Trachea (tissue), 1 donor: ENCODE measurements around a stretch of chr3.

- PRO-cap = no peak
Measured at GRCh38 chr3:66819789-66820193, 178.3 kb upstream of the KBTBD8 start.

- PRO-cap = no peak
Measured at GRCh38 chr3:66885214-66886055, 112.7 kb upstream of the KBTBD8 start.

GRCh38 chr3:68007881-68008439, 3.9 kb downstream of the TAFA1 start:
- PRO-cap = no peak

DNA sequence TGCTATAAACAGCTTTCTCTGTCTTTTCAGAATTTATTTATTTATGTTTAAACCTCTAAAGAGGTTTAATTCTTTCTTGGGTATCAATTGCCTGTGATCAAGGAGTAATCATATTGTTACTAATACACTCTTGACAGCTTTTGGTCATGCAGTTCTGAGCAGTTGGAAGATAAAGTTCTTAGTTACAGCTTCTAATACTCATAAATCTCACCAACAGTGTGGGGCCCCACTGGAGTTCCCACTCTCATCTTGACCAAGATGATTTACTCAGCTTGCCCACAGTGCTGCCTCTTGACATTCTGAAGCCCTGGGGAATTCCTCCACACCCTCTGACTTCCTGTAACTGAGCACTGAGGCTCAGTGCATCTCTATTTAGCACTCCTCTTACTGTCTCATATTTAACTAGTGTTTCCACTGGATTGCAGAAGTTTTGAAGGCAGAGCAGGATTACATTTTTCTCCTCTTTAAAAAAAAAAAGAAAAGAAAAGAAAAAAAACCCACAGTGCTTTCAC, 2.0 kb upstream of the ARL6IP5 start:
- PRO-cap = unidirectional peak, plus-strand start at position 424 of the sequence

DNA sequence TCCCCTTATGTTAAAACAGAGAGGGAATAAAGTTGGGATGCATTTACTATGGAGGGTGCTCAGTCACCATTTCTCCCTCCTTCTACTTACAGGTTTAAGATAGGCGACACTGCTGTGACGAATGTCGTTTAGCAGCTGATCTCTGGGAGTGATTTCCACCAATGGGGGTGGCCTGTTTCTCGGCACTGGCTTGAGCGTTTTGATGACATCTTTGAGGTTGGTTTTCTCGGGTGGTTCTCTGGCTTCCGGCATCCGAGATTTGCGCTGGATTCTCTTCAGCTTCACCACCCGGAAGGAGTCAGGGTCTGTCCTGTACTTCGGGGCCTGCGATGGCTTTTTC, 3.8 kb downstream of the LMOD3 start:
- PRO-cap = no peak

GRCh38 chr3:69180782-69181658, 58.6 kb upstream of the LMOD3 start:
- PRO-cap = no peak

DNA sequence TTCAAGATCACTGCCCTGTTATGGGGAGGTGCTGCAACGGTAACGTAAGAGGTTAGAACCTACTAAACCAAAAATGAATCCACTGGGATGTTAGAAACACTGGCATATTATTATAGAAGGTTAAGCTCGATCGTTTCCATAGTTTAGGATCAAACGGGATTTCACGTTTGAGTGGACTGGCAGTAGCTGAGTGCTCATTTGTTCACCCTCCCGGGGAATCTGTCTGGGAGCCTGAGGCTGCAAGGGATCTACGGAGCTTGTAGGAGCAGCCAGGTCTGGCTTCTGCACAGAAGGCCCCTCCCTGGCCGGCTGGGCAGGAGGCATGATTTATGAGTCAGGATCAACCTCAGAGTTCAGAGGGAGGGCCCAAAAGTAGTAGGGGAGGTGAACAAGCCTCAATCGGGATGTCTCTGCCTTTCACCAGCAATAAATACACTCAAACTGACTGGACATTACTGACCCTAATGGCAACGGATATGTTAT, 109.4 kb upstream of the LMOD3 start:
- PRO-cap = no peak

DNA sequence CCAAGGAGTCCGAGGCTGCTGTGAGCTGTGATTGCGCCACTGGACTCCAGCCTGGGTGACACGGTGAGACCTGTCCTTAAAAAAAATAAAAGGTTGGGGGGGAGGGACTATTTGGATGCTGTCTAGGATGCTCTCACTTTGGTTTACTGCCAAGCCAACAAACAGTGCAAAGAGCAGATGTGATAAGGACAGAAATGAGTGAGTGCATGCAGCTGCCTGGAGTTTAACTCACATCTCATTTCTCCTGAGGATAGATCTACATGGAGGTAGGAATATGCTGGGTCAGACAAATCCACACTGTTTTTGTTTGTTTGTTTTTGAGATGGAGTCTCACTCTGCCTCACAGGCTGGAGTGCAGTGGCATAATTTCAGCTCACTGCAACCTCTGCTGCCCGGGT, 129.9 kb downstream of the FRMD4B start:
- PRO-cap = no peak

GRCh38 chr3:69540927-69541579, 155.2 kb upstream of the FRMD4B start:
- PRO-cap = unidirectional peak, plus-strand start at chr3:69541414

DNA sequence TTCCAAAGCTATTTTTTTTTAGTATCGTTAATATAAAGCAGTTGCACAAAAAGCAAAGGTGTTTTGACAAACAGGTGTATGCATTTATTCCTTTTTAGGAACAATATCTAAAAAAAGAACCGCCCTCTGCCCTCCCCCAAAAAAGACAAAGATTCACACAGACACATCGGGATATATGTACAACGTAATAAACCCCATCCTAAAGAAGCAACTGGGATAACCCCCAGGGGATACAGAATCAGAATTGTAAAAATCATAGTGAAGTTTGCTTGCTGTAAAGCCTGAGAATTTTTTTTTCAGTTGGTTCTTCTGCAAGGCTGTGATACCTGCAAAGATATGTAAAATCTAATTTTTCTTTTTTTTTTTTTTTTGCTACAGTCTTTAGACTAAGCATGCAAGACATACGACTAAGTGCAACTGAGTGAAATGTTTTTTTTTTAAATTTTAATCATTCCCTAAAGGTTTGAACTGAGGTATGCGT, 627.4 kb downstream of the FOXP1 start:
- PRO-cap = no peak

- PRO-cap = no peak
Measured at GRCh38 chr3:70984161-70984980, 599.2 kb downstream of the FOXP1 start.

DNA sequence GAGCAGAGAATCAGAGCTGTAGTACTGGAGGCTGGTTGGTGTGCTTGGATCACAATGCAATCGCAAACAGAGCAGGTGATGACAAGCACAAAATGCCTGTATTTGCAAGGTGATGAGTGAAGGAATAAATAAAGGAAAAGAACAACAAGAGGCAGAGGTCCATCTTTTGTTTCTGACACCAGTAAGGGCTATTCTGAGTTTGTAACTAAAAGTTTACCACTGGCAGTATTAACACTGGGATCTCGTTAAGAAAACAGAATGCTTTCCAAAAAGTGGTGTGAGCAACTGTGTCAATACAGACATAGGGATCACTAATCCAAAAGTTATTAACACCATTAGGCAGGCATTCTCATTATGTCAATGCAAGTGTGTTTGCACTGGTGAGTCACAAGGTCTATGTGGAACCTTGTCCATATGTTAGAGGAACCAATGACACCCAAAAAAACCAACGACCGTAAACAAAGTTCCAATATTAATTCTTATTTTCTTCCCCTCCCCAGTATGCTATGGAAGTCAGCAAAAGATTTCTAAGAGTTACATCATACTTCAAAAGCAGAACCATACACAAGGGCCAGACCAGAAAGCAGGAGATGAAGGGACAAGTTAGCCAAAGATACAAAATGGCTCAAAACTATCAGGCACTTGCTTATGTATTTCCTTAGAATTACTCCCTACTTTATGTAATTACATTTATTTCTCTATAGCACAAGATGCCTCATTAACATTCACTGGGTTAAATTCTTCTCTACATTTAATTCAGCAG, 556.5 kb downstream of the FOXP1 start:
- PRO-cap = no peak

GRCh38 chr3:71050385-71051033, 533.0 kb downstream of the FOXP1 start:
- PRO-cap = no peak

GRCh38 chr3:71102611-71103532, 480.7 kb downstream of the FOXP1 start:
- PRO-cap = no peak

- PRO-cap = no peak
Measured at GRCh38 chr3:71197619-71198443, 385.7 kb downstream of the FOXP1 start.

DNA sequence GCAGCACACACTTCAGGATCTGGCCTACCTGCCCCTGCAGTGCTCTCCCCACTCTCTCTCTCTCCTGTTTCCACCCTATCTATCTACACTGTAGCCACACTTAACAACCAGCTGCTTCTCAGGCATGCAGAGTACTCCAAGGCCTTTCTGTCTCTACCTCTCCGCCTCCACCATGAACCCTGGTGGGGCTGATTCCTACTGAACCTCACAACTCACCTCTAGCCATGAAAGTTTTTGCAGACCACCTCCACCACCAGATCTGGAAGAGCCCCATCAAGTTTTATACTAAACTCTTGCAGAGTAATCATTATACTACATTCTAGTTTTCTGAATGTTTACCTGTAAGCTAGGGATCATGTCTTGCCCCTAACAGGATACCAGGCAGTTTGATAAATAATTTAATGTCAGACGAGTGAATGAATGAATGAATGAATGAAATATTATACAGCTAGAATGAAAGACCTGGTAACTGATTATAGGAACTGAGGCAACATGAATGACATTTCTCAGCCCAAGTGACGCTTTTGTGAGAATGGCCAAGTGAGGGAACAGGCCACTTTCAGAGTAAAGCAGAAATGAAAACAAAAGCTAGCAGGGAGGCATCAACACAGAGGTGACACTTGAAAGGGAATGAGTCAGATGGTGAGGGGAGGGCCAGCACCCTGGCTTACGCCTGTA, 363.6 kb downstream of the FOXP1 start:
- PRO-cap = no peak

DNA sequence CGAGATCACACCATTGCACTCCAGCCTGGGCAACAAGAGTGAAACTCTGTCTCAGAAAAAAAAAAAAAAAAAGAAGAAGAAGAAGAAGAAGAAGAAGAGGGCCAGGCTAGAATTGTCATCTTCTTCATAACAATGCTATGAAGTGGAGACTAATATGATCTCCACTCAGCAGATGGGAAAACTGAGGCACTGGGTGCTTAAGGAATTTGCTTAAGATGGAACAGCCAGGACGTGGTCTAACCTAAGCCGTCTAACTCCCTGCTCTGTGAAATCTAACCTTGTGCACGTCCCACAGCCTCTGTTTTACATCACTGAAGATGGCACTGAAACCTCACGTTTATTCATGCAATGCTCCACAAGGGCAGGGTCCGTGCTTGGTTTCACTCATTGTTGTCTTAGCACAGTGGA, 118.3 kb downstream of the FOXP1 start:
- PRO-cap = no peak

- PRO-cap = unidirectional peak, minus-strand start at chr3:71652944
Measured at GRCh38 chr3:71652861-71653125, 69.3 kb upstream of the FOXP1 start.

DNA sequence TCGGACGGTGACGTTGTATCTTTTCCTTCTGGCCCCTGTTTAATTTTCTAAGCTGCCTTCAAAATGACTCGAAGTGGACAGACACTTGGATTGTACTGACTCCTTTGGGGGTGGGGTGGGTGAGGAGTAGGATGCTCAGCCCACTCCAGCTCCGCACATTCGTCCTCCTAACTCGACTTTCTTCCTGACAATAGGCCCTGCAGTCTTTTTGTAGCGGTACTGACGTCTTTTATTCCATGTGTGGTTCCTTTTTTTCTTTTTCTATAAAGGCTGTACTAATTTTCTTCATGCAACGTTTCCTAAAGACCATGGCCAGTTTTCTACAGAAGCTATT, 1.5 kb downstream of the GPR27 start:
- PRO-cap = no peak

- PRO-cap = no peak
Measured at GRCh38 chr3:71779696-71780383, 5.1 kb downstream of the PROK2 start.